Cytotoxic T cell (primary cell): ENCODE measurements around the gene HOMER2.

GRCh38 chr15:80405286-80405834 is 1.2 kb downstream of the ARNT2 start:
- PRO-cap, 2 experiments, result no peak in any of the 2 experiments

GRCh38 chr15:80583157-80583489 is 112.0 kb upstream of the ABHD17C start:
- PRO-cap, 2 experiments, result no peak in any of the 2 experiments

DNA sequence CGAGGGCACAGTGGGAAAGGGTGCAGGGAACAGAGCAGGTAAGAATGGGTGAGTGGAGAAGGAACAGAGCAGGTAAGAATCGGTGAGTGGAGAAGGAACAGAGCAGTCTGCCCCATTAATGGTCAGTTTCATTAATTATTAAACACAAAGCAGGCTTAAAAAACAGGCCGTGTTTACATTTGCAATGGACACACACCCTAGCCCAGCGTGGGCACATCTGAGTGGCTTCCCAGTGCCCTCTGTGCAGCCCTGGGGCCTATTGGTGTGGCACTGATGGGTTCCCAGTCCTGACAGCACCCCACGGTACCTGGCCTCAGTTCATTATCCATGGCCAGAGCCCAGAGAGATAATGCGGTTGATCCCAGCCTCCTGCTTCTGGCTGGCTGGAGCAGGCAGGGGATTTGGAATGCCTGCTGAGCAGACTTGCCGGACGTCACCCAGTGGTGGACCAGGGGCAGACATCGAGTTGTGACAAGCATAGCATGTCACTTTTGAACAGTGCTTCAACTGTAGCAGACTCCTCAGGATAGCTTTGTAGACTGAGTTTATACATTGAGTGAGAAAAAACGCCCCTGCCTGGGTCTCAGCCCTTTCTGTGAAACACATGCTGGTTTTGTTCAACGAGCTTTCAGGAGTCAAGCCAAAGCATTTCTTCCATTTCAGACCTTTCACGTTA is 110.5 kb upstream of the ABHD17C start:
- PRO-cap, 2 experiments, result no peak in any of the 2 experiments

DNA sequence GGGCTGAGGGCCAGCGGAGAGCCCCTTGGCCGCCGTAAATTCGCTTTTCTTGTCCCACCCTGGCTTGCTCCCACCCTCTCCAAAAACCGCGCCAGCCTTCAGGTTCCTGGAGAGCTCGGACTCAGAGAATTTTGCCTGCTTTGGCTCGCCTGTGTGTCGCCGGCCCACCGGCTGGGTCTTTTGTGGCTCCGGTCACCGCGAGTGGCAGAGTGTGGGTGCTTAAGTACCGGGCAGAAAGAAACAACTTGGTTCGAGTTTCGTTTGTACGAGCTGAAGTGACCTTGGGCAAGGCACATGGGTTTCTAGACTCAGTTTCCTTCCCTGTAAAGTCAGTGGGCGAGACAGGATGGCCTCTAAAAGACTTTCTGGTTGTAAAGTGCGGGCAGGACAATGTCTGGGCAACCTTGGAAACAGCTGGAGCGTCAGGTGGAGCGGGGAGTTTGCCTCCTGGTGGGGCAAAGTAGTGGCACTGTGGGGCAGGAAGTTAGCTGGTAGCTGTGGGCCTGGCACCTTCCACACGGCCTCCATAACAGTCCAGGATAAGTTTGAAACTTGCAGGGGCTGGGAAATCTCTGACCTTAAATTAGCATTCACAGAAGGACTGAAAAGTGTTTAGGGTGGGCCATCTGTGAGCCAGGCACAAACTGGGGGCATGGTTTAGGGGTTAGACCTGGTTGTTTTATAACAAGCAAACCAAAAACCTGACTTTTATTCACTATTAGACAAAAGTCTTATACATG is 1.2 kb downstream of the ABHD17C start:
- PRO-cap, 2 experiments, result no peak in any of the 2 experiments

GRCh38 chr15:80739763-80740260 is 39.4 kb upstream of the CEMIP start:
- PRO-cap, 2 experiments, result no peak in any of the 2 experiments

DNA sequence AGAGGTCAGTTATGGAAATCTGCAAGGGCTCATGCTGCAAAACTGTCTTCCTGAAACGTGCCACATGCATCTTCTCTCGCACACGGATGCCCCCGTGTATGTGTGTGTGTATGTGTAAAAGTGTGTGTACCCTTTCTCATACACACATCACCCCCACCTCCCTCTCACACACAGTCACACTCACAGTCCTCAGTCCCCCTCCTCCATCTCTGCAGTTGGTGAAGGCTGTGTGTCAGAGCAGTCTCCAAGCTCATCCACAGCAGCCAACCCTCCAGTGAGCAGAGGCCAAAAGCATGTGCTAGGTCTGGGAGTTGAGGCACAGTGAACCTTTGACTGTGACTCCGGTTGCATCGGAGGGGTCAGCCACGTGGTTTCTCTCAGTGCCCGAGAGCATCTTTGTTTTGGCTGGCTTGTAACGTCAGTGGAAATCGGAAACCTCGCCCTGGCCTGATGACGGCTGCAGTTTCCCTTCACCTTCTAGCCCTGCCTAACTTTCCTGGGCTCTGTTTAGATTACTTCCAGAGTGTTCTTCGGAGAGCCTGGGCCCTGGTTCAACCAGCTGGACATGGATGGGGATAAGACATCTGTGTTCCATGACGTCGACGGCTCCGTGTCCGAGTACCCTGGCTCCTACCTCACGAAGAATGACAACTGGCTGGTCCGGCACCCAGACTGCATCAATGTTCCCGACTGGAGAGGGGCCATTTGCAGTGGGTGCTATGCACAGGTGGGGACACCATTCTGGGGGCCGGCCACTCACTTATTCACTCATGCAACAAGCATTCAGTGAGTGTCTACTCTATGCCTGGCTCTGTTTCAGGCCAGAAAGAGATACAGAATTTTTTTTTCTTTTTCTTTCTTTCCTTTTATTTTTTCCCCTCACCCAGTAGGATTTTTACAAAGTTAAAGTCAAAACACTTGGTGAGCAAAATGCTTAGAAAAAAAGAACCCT is 56.6 kb downstream of the MESD start:
- PRO-cap, 2 experiments, result no peak in any of the 2 experiments

GRCh38 chr15:81002304-81003312 is 1.9 kb downstream of the TLNRD1 start:
- PRO-cap, 2 experiments, result peak in 1 of 2 experiments; most common plus-strand start chr15:81002577 (in 1); most common minus-strand start chr15:81002402 (in 1)

- PRO-cap, 2 experiments, result no peak in any of the 2 experiments
Measured at GRCh38 chr15:81092022-81092737, 41.9 kb upstream of the CFAP161 start.

DNA sequence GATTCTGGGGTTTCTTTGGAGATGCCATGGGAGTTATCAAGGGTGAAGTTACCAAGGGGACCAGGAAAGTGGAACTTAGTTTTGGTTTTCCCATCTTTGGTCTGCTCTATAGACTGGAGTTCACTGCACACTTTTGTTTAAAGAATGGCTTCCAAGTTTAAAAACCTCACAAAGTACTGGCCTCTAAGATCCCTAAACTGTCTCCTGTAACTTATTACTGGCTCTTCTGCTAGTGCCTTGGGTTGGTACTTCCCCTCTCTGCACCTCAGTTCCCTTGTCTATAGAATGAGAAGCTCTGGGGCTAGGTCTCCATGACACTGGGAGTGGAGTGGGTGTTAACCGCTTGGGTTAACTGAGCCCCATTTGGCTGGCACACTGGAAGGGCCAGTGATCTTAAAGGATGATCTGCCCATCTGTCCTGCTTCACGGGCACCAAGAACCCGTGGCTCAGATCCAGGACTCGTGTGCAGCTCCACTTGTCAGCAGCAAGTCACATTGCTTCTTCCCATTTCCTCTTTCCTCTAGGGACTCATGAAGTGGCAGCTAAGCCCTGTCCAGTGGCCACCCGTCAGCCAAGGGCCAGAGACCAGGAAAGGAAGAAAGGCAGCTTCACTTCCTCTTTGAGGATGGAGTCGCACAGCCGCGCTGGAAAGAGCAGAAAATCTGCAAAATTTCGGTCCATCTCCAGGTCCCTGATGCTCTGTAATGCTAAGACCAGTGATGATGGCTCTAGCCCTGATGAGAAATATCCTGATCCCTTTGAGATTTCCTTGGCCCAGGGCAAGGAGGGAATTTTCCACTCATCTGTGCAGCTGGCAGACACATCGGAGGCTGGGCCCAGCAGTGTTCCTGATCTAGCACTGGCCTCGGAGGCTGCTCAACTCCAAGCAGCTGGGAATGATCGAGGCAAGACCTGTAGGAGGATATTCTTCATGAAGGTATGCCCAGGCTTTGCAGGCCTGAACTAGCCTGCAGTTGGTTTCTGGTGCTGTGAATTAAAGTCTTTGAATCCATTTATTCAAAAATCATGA is 28.4 kb downstream of the IL16 start:
- PRO-cap, 2 experiments, result no peak in any of the 2 experiments

DNA sequence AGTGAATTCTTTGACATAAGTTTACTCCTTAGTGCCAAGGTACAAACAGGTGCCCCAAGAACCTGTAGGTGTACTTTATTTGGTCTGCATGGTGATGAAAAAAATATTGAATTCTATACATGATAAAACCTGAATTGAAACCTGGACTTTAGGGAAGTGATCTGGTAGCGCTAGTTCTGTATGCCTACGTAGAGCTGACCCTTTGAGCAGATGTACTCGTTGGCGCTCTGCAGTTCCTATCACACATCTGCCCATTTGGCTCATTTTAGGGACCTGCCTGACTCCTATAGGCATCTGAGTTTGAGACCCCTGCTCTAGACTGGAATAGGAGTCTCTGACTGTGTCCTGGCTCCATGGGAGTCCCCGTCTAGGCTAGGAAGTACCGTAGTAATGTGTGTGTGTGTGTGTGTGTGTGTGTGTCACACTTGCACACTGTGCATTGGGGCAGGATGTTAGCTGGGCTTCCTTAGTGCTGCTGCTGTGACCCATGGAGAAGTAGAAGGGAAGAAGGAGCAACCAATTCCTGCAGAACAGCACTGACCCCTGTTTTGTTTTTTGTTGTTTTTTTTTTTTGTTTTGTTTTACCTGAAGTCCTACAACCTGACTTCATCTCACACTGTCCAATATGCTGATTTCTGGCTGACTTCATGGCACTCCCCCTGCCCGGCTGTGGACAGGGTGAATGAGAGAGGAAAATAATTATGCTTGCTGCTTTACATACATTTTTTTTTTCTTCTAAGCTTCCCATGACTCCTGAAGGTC is 21.1 kb downstream of the STARD5 start:
- PRO-cap, 2 experiments, result no peak in any of the 2 experiments

- PRO-cap, 2 experiments, result peak in 1 of 2 experiments; most common plus-strand start chr15:82047216 (in 1)
Measured at GRCh38 chr15:82047168-82048241, 1.7 kb upstream of the MEX3B start.

- PRO-cap, 2 experiments, result no peak in any of the 2 experiments
Measured at GRCh38 chr15:82372053-82373193, 23.1 kb upstream of the GOLGA6L10 start.

GRCh38 chr15:82537129-82537648 is 3.1 kb downstream of the RPS17 start:
- PRO-cap, 2 experiments, result no peak in any of the 2 experiments

GRCh38 chr15:82699761-82700179 is 9.9 kb downstream of the AP3B2 start:
- PRO-cap, 2 experiments, result no peak in any of the 2 experiments

- PRO-cap, 2 experiments, result no peak in any of the 2 experiments
Measured at GRCh38 chr15:82914398-82914814, 38.1 kb downstream of the HOMER2 start.

GRCh38 chr15:82951805-82952083 is 776 bp downstream of the HOMER2 start:
- PRO-cap, 2 experiments, result no peak in any of the 2 experiments

GRCh38 chr15:82952144-82953191 is at the start of gene HOMER2:
Gene HOMER2 (minus strand): TSS chr15:82952720.
- PRO-cap, 2 experiments, result peak in 1 of 2 experiments; most common plus-strand start chr15:82952885 (in 1)

GRCh38 chr15:83000283-83000622 is 11.2 kb downstream of the C15orf40 start:
- PRO-cap, 2 experiments, result no peak in any of the 2 experiments

DNA sequence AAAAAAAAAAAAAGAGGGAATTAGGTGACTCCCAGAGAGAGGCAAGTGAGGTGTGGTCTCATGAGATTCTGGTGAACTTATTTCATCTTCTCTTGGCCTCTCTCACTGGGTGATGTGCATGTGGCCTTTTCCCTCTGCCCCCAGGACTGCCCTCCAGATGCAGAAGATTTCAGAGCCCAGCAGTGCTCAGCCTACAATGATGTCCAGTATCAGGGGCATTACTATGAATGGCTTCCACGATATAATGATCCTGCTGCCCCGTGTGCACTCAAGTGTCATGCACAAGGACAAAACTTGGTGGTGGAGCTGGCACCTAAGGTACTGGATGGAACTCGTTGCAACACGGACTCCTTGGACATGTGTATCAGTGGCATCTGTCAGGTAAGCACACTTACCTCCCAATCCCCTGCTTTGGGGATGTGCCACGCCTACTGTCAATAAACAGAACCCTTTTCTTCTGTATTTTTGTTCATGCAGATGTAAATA is 165.8 kb downstream of the ADAMTSL3 start:
- PRO-cap, 2 experiments, result no peak in any of the 2 experiments

DNA sequence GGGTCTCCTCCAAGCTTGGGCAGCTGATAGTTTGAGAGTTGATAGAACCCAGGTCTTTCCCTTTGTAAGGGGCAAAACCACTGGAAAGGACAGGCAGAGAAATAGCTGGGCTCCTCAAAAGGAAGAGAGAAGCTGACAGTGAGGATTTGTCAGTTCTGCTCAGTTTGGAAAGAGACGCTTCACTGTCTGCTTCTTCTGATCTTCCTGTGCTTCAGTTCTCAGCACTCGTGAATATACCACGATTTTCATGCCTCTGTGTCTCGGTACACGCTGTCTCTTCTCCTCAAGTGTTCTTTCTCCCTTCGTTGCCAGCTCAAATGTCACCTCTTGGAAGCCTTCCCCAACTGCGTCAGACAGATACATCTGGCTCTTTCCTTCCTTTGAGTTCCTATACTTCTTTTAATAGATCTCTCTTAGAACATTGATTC is 90.7 kb upstream of the GOLGA6L4 start:
- PRO-cap, 2 experiments, result no peak in any of the 2 experiments